Choroid plexus epithelial cell (primary cell): ENCODE results near the genes ITPRIP and SORCS1.

- RRBS, result no CpG with 5 or more reads among the region's 7 CpGs
Measured at GRCh38 chr10:104064269-104064701, 21.4 kb downstream of the COL17A1 start.

- RRBS, result no CpG with 5 or more reads among the region's 4 CpGs
Measured at GRCh38 chr10:104119855-104120480, 2.0 kb upstream of the SFR1 start.

DNA sequence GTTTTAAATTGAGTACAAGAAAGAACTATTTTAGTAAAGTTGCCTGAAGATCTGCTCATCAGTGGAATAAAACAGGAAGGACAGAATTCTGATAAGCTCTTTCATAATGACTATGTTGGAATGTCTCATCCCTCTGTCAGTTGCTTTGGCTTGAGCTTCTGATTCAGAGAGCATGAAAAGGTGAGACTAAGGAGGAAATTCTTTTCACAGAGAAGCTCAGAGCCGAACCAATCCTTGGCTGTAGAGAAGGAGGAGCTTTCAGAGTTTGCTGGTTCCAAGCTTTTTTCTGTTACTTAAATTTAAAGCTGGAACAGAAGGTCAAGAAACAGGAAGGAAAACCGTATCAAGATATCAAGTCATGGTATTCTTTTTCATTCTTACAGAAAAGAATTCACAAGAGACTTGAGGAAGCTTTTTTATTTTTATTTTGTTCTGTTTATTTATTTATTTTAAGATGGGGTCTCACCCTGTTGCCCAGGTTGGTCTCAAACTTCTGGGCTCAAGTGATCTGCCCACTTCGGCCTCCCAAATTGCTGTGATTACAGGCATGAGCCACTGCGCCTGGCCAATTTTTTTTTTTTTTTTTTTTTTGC is 24.1 kb downstream of the GSTO2 start:
- RRBS, result no CpG with 5 or more reads among the region's 4 CpGs

DNA sequence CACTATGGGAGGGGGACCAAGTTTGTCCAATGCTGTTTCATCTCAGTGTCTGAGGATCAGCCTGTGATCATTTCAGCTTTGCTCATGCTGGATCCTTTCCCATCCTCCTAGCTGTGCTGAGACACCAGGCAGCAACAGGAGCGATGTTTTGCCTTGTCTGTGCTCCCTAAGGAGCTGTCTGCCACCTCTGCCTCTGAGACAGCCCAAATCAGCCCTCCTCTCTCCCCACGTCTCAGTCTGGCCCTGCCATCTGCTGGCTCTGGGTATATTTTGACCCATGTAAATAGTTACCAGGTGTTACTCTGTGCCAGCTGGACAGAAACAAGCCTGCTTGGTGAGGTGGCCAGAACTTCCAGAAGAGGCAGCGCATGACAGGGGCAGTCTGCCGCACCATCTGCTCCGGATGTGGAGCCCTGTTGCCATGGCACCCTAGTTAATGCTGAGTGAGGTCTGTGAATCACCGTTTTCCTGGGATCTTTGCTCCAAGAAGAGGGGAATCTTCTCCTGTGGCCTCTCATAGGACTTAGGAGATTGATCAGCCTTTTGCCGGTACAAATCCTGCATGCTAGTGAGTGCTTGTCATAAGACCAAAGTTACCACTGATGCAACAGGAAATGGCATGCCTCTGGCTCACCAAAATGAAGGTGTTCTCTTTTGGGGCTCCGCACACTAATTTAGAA is 31.8 kb downstream of the GSTO2 start:
- RRBS, result no CpG with 5 or more reads among the region's 8 CpGs

- RRBS, result no CpG with 5 or more reads among the region's 6 CpGs
Measured at GRCh38 chr10:104313184-104313605, 25.1 kb downstream of the ITPRIP start.

DNA sequence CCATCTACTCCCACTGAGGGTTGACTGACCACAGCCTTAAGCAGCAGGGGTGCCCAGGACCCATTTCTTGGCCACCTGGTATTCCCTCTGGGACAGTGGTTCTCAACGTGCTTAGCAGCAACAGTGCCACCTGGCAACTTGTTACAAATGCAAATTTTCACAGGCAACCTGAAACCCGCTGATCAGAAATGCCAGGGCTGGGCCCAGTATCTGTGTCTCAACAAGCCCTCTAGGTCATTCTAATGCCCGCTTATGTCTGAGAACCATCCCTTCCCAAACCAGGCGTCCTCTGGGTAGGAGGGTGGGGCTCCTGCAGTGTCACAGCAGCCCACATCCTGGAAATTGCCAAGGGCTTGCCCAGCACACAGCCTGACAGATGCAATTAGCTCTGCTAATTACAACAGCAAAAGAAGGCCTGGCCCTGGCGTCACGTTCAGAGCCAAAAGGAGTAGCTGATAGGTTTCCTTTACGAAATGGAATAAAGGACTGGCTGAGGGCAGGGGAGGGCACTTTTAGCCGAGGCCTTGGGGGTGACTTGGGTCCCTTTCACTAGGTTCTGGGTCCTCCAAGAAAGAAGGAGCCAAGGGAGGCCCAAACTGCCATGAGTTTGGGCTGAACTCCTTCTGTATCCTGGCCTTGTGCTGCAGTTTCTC is 15.8 kb downstream of the ITPRIP start:
- RRBS, result no CpG with 5 or more reads among the region's 8 CpGs

- RRBS, result no CpG with 5 or more reads among the region's 2 CpGs
Measured at GRCh38 chr10:104322963-104323562, 15.2 kb downstream of the ITPRIP start.

DNA sequence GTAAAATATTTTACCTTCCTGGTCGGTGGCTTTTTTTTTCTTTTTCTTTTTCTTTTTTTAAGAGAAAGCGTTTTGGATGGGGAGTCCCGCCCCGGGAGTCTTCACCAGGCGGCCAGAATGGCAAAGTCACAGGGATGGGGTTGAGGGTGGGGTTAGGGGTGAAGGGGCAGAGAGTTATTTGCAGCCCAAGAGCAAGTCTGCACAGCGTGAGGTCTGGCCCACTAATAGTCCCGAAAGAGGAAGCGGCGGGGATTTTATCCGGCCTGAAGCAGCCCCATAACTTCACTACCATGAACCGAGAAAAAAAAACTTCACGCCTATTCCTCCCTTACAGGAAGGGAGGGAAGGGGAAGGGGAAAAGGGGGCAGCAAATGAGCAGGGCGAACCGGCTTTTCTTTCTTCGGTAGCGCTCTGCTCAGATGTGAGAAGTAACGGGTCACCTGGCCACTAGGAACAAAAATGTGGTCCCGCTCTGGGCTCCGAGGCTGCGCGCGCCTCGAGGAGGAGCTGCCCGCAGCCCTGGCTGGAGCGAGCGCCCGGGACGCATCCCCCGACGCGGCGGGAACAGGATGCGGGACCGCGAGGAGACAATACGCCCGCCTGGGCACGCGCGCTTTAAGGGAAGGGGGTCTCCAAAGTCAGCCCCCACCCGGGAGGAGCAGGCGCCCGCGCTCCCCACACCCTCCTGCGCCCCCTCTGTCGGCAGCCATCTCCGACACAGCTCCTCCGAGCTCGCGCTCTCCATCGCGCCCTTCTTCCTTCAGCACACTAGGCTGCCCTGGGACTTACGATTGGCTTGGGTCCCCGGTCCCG is 602 bp downstream of the ITPRIP start:
- RRBS, result 0% methylated on average over 2 of the region's 55 CpGs

GRCh38 chr10:104338270-104338914 is at the start of gene ITPRIP:
Gene ITPRIP (minus strand): TSS chr10:104338465.
- RRBS, result 1% methylated on average over 24 of the region's 47 CpGs

- RRBS, result 17% methylated on average over 1 of the region's 83 CpGs
Measured at GRCh38 chr10:104640206-104641029, 672 bp upstream of the SORCS3 start.

- RRBS, result 3% methylated on average over 78 of the region's 138 CpGs
Measured at GRCh38 chr10:107163937-107165143, at the start of gene SORCS1. Gene SORCS1 (minus strand): TSS chr10:107164706.

DNA sequence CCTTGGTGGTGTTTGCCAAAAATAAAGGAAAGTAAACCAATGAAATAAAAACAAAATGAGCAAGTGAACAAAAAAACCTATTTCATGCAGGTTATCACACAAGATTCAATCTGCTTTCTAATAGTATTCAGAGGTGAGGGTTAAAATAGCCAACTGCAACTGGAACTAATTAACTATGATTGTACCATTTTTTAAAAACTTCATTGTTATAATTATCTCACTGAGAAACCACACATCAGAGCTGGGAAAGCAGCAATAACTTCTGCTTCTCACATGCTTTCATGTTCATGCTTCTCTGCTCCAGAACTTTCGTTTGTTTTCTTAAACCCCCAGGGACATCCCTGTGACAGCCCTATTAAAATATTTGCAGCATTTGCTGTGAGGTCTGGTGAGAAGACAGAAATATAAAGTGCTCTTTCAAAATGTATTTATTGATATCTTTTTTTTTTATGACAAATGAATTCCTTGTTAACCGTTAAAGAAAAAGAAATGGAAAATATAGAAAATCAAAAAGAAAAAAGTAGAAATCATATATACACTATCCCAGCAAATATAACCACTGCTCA is 389.0 kb upstream of the SORCS1 start:
- RRBS, result no CpG with 5 or more reads among the region's 2 CpGs

DNA sequence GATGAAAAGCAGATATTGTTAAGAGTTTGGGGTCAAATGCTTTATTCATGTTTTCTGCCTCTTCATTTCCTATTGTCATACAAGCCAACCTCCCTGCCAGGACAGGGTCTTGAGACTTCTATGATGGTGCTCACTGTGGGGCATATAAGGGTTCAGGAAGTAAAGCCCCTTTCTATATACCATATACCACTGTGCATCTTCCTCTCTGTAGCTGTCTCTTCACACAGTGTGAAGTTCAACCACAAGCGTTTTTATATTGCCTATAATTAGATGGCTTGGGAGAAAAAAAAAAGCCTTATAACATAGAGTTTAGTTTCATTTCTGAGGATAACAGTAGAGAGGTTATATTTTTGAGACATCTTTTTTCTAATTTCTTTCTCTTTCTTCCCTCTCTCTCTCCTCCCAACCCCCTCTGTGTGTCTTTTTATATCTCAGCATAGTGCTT is 389.9 kb upstream of the SORCS1 start:
- RRBS, result no CpG with 5 or more reads among the region's 1 CpG

- RRBS, result no CpG with 5 or more reads among the region's 5 CpGs
Measured at GRCh38 chr10:108132180-108132765, 967.8 kb upstream of the SORCS1 start.

DNA sequence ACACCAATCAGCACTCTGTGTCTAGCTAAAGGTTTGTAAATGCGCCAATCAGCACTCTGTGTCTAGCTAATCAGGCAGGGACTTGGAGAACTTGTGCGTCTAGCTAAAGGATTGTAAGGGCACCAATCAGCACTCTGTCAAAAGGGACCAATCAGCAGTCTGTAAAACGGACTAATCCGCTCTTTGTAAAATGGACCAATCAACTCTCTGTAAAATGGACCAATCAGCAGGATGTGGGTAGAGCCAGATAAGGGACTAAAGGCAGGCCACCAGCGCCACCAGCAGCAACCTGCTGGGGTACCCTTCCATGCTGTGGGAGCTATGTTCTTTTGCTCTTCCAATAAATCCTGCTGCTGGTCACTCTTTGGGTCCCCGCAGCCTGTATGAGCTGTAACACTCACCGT is 223.5 kb downstream of the XPNPEP1 start:
- RRBS, result no CpG with 5 or more reads among the region's 7 CpGs

DNA sequence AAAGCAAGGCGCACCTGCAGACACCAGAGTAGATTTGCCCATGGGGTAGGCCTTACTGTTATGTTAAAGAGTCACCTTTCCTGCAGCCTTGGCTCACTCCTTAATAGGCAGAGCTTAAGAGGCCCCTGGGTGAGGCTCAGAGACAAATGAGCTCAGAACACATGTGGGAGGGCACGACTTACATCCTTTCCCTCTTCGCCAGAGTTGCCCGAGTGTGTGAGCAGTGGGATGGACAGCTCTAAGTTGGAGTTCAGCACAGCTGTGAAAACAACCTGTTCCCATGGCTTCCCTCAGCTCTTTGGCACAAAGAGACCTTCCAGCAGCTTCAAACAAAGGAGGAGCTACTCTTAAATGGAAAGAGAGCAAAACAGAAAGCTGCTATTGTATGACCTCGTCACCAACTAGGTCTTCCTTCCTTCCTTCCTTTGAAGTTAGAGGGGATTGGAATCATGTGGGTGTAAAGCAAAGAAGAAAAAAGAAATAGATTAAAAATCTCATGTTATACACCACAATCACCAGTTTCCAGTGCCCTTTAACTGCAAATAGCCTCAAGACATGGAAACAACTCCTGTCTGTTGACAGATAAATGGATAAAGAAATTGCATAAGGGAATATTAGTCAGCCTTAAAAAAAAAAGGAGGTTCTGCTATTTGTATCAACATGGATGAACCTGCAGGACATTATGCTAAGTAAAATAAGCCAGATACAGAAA is 11.9 kb upstream of the XPNPEP1 start:
- RRBS, result no CpG with 5 or more reads among the region's 5 CpGs

DNA sequence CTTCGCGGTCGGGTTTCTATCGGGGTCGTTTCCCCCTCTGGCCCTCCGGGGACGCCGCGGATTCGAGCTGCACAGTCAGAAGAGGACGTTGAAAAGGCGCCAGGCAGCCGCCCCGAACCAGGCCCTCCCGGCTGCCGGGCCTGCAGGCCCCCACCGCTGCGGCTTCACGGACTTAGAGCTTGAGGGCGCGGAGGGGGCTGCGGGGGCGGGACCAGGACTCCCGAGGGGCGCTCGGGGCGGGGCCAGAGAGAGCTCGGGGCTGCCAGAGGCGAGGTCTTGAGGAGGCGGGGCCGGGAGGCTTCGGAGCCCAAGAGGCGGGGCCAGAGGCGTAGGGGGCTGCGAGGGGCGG is 275 bp upstream of the ADD3 start:
- RRBS, result 1% methylated on average over 14 of the region's 36 CpGs

DNA sequence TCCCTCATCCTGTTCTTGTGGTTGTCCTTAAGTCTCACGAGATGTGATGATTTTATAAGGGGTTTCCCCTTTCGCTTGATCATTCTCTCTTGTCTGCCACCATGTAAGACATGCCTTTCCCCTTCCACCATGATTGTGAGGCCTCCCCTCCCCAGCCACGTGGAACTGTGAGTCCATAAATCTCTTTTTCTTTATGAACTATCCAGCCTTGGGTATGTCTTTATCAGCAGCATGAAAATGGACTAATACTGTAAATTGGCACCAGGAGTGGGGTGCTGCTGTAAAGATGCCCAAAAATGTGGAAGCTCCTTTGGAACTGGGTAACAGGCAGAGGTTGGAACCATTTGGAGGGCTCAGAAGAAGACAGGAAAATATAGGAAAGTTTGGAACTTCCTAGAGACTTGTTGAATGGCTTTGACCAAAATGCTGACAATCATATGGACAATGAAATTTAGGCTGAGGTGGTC is 40.3 kb downstream of the ADD3 start:
- RRBS, result no CpG with 5 or more reads among the region's 3 CpGs

DNA sequence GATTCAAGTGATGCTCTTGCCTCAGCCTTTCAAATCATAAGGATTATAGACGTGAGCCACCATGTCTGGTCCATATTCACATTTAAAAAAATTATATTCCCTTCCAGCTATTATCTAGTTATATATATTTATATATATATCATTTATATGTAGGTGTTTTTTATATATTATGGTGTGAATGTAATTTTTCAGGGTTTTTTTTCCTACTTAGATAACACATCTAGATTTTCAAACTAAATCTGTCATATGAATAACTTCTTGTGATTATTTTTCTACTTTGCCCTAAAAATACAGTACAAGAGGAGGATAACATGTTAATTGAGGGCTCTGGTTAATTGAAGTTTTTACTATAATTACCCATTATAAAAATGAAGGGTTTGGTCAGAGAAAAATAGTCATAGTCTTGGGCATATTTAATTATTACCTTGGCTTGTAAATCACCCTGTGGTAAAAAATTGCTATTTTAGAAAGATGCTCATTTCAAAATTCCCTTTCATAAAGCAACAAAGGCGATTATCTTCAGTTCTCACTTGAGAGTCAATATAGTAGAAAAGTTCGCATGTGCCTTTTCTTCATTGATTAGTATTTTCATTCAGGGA is 70.9 kb upstream of the MXI1 start:
- RRBS, result no CpG with 5 or more reads among the region's 3 CpGs